Heart left ventricle (tissue), 7 donors: Measurements from ENCODE around the gene RASGEF1C.

DNA sequence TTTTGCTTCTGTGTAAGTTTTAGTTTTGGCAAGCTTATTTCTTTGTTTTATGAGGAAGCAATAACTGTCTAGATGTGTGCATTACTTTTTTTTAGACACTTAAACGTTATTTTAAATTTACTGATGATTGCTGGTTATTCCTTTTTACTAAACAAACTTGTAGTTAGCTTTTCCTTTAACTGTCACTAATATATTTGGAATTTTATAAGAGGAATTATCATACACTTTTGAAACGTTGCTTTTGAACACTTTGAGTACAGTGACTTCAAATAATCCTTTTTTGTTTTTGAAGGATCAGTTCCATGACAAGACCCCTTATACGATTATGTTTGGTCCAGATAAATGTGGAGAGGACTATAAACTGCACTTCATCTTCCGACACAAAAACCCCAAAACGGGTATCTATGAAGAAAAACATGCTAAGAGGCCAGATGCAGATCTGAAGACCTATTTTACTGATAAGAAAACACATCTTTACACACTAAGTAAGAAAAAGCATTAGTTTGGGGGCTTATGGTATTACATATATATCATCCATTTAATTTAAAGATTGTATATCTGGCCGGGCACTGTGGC lies 10.9 kb downstream of the CANX start:
- PRO-cap, 6 experiments: no peak in any of the 6 experiments
- RAMPAGE, long total RNA, 2 experiments: no peak in any of the 2 experiments
- RRBS: no CpG with 5 or more reads among the region's 6 CpGs

DNA sequence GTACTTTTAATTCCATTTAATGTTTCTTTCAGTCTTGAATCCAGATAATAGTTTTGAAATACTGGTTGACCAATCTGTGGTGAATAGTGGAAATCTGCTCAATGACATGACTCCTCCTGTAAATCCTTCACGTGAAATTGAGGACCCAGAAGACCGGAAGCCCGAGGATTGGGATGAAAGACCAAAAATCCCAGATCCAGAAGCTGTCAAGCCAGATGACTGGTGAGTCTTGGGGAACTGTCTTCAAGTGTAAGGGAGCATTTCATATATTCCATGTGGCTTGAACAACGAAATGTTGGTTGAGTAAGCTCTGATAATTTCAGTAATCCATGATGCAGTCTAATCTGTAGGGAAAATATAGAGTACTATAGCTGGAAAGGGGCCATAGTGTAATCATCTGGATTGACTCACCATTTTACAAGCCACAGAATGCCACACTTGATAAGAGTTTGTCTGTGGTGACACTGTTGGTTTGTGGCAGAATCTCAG lies 16.5 kb upstream of the MAML1 start:
- PRO-cap, 6 experiments: peak in 1 of 6 experiments; most common plus-strand start position 368 of the sequence (in 1)
- RAMPAGE, long total RNA, 2 experiments: no peak in any of the 2 experiments
- RRBS: no CpG with 5 or more reads among the region's 4 CpGs

DNA sequence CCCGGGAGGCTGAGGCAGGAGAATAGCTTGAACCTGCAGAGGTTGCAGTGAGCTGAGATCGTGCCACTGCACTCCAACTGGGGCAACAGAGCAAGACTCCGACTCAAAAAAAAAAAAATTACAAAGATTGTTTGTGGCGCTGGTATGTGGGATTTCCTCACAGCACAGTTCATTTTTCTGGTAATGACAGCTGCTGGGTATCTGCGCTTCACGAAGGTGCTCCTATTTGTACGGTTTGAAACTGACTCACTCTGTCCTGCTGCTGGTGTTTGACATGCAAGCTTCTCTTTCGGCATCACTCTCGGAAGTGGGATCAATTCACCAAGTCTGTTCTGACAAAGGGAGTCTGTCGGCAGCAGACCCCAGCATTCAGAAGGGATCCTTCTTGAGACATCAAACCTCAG lies 26.3 kb downstream of the MAML1 start:
- PRO-cap, 6 experiments: no peak in any of the 6 experiments
- RAMPAGE, long total RNA, 2 experiments: no peak in any of the 2 experiments
- RRBS: no CpG with 5 or more reads among the region's 10 CpGs

DNA sequence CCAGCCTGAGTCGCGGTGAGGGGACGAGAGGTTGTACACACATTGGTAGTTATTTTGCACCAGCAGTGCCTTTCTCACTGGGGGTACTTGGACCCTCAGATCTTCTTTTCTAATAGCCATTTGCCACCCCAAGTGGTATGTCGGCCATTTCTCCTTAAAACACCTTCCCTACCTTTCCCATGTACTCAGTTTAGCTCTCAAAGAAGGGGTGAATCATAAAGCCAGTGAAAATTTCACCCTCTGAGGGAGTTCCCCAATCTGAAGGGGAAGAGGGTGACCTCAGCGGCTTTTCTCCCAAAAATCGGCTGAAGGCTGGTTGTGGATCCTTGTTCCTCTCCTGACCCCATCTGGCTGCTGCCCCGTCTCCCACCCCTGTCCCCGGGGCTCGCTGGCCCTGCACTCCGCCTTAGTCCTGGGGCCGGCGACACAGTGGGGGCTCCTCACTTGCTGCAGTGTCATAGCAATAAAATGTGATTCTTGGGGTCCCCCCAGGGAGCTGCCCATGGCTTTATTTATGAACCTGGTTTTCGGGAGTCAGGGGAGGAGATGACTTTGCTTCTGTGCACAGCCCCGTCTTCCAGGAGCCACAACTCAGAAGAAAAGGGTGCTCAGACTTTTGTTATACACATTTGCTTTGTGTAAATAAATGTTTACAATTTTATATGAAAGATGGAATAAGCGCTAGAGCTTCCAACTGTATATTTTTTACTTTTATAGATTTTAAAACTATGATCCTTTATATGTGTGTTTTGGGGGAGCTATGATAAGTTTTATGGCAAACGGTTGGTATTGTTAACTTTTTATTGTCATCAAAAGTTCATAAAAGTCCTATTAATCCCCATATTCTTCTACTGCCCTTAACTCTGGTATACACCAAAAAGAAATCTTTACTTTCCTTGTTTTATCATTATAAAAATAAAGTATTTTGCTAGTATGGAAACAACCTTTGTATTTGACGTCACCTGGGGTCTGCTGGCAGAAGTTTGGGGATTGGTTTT lies 17.1 kb upstream of the LTC4S start:
- PRO-cap, 6 experiments: no peak in any of the 6 experiments
- RAMPAGE, long total RNA, 2 experiments: no peak in any of the 2 experiments
- RRBS: 65% methylated on average over 3 of the region's 17 CpGs

DNA sequence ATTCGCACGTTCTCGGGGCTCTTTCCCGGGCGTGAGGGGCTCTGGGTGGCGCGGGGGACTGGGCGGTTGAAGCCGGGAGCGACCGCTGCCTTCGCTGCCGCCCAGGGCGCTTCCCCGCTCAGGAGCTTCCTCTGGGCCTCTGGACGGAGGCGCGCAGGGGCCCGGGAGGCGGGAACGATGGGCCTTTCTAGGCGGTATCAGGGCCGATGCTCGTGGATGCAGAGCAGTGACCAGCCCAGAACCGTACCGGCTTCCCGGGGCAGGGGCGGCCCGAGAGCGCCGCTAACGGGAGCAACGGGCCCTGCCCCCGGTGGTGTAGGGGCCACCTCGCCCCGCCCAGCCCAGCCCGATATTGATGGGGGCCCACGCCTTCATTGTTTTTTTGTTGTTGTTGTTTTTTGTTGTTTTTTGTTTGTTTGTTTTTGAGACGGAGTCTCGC lies 600 bp upstream of the MGAT4B start:
- PRO-cap, 6 experiments: peak in 6 of 6 experiments; most common plus-strand start position 226 of the sequence (in 4); most common minus-strand start position 141 of the sequence (in 6)
- RAMPAGE, long total RNA, 2 experiments: no peak in any of the 2 experiments
- RRBS: 1% methylated on average over 31 of the region's 40 CpGs

DNA sequence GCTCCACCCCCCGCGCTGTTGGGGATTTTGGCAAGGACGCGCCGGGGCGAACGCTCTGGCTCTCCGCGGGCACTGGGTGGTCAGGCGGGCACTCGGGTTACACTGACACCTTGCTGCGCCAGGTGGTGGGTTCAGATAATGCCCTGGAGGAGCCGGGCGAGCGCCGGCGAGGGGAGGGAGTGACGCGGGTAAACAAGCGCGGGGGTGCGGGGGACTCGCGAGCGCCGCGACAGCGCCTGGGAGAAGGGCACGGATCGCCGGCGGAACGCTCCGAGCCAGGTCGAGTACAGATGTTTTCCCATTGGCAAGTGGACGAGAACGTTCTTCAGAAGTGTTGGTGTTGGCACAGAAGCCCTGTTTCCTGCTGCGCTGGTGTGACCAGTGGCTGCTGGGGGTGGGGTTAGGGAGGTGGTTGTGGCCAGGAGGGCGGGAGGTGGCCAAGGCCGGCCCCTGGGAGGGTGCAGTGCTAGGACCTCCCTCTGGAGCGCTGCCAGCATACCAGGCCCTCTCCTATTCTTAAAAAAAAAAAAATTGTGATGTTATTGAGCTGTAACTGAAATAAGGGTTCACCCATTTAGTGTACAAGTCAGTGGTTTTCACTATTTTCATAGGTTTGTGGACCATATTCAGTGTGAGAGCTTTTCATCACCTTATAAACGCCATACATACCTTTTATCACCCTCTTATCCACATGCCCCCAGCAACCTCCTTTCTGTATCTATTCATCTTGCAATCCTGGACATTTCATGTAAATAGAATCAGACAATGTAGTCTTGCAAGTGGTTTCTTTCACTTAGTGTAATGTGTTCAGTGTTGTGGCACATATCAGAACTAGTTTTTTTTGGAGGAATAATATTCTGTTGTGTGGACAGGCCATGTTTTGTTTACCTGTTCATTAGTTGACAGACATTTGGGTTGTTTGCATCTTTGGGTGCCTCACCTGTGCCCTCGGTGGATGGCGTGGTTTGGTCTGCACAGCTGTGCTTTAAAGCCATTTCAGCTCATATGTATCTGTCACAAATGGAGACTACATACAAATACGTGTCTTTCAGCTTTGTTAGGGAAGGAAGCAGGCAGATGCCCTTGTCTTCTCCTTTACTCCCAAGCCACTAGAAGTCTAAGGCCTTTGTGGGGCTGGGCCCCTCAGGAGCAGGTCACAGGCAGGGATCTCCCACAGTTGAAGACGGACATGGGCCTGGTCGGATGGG lies 1.1 kb downstream of the SQSTM1 start:
- PRO-cap, 6 experiments: peak in 6 of 6 experiments; most common plus-strand start position 195 of the sequence (in 1); most common minus-strand start position 104 of the sequence (in 4)
- RAMPAGE, long total RNA, 2 experiments: no peak in any of the 2 experiments
- RRBS: 1% methylated on average over 21 of the region's 47 CpGs

- PRO-cap, 6 experiments: no peak in any of the 6 experiments
- RAMPAGE, long total RNA, 2 experiments: no peak in any of the 2 experiments
- RRBS: no CpG with 5 or more reads among the region's 14 CpGs
Measured at GRCh38 chr5:179825557-179826283, 5.0 kb downstream of the SQSTM1 start.

DNA sequence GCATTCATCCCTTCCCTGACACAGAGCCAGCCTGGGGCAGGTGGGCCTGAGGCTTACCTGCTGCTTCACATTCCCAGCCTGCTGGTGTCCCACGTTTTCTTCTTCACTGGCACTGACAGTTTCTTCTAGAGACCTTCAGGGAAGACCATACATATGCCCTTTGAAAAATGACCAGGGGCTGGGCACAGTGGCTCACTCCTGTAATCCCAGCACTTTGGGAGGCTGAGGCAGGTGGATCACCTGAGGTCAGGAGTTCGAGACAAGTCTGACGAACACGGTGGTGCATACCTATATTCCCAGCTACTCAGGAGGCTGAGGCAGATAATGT lies 14.6 kb downstream of the MRNIP start:
- PRO-cap, 6 experiments: no peak in any of the 6 experiments
- RAMPAGE, long total RNA, 2 experiments: no peak in any of the 2 experiments
- RRBS: no CpG with 5 or more reads among the region's 4 CpGs

DNA sequence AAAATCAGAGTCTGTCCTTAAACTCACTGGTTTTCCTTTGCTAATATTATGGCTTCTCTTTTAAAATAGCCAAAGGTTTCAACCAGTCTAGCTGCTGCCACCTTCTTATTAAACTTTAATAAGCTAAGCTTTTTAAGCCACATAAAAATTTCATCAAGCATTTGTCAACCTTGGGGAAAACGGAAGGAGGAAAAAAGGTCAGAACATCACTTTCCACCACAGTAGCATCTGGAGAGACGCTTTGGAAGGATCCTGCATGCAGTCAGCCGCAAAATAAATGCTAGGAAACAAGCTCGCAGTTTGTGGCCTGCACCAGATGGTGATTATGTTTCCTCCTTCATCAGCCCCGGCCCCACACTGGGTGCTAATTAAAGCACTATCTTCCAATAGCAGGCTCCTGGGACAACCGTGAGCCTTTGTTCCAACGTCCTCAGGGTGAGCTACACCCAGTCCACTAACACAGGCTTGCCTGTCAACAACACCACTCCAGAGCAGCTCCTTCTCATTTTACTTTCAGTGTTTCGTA lies 64.1 kb downstream of the RNF130 start:
- PRO-cap, 6 experiments: no peak in any of the 6 experiments
- RAMPAGE, long total RNA, 2 experiments: no peak in any of the 2 experiments
- RRBS: no CpG with 5 or more reads among the region's 8 CpGs

GRCh38 chr5:180047754-180048434 lies 23.7 kb downstream of the RNF130 start:
- PRO-cap, 6 experiments: no peak in any of the 6 experiments
- RAMPAGE, long total RNA, 2 experiments: no peak in any of the 2 experiments
- RRBS: no CpG with 5 or more reads among the region's 11 CpGs

- PRO-cap, 6 experiments: peak in 1 of 6 experiments; most common minus-strand start chr5:180174175 (in 1)
- RAMPAGE, long total RNA, 2 experiments: no peak in any of the 2 experiments
- RRBS: no CpG with 5 or more reads among the region's 10 CpGs
Measured at GRCh38 chr5:180174065-180174426, 35.0 kb downstream of the RASGEF1C start.

GRCh38 chr5:180177214-180177933 lies 31.6 kb downstream of the RASGEF1C start:
- PRO-cap, 6 experiments: peak in 1 of 6 experiments; most common minus-strand start chr5:180177557 (in 1)
- RAMPAGE, long total RNA, 2 experiments: no peak in any of the 2 experiments
- RRBS: 5% methylated on average over 7 of the region's 17 CpGs

- PRO-cap, 6 experiments: no peak in any of the 6 experiments
- RAMPAGE, long total RNA, 2 experiments: no peak in any of the 2 experiments
- RRBS: 3% methylated on average over 34 of the region's 87 CpGs
Measured at GRCh38 chr5:180208982-180209628, at the start of gene RASGEF1C. TSS of gene RASGEF1C (minus strand) at chr5:180209211.

DNA sequence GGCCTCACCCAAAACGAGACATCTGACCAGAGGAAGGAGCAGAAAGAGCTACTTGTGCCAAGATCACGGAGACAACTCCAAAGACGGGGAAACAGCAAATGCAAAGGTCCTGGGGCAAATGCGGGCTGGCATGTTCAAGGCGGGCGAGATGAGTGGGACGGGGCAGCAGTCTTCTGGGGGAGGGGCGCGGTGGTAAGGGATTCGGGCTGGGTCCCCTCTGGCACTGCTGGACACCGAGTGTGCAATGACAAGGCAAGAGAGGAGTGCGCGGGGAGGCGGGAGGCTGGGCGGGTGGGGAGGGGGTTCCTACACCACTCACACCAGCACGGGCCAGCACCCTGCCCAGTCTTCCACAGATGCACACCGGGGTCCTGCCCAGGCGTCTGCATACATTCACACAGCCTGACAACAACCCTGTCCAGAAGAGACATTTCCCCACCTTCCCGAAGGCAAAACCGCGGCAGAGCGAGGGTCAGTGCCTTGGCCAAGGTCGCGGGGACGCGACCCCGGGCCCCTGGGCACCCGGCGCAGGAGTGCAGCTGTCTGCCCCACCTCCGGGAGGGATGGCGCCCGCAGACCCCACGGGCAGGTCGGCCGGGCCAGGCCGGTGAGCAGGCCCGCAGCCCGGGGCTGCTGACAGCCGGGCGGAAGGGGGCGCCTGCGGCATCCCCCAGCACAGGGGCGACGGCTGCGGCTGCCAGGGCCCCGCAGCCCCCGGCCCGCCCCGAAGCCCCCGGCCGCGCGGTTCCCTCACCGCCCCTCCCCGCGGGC lies 668 bp downstream of the MAPK9 start:
- PRO-cap, 6 experiments: no peak in any of the 6 experiments
- RAMPAGE, long total RNA, 2 experiments: no peak in any of the 2 experiments
- RRBS: 1% methylated on average over 22 of the region's 56 CpGs

DNA sequence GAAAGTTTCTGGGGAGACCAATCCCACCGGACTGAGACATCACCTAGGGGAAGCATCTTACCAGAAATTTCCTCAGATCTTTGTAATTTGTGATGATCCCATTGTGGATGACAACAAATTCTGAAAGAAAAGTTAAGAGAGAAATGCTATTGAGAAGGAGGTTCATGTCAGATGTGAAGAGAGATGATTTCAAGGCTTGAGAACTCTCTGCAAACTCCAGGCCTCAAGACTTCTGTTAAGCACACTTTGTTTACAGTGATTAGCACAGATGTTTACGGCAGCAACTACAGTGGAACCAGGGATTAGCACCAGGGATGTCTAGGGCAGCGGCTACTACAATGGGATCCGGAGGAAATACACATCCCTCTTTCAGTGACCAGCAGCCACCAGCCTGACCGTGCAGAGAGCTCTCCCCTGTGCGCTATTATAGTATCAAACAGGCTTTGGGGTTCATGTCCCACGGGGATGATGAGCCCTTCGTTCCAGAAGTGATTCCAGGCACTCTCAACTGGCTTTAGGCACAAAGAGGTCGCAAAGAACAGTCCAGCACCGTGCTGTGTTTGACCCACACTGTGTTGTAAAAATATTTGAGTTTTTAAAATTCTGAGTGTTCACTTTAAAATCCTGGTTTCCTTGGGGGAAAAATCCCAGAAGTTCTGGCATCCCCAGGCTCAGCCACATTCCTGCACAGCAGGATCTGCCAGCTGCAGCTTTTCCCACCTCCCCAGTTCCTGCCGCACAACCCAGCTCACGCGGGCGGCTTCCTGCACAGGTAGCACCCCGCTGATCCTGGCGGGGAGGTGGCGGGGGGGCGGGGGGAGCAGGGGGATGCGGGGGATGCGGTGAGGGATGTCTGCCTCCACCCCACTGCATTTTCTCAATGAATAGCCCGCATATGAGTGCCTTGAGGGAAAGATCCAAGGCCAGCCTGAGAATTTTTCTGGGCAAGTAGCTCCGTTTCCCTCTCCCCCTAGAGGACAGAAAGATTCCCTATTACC lies 21.4 kb downstream of the GFPT2 start:
- PRO-cap, 6 experiments: no peak in any of the 6 experiments
- RAMPAGE, long total RNA, 2 experiments: no peak in any of the 2 experiments
- RRBS: no CpG with 5 or more reads among the region's 22 CpGs

DNA sequence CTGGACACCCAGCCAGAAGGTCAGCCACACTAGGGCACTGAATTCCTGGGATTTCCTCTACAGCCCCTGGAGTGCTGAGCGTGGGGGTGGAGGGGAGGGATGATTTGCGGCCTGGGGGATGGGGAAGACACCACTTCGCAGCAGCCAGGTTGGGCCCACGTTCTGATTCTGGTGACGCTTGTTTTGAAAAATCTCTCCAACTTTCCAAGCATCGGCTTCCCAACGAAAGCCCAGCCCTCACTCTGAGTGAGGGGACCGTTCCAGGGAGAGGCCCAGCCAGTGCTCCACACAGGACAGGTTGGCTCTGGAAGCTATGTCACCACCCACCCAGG lies 5.4 kb downstream of the GFPT2 start:
- PRO-cap, 6 experiments: no peak in any of the 6 experiments
- RAMPAGE, long total RNA, 2 experiments: no peak in any of the 2 experiments
- RRBS: no CpG with 5 or more reads among the region's 8 CpGs

DNA sequence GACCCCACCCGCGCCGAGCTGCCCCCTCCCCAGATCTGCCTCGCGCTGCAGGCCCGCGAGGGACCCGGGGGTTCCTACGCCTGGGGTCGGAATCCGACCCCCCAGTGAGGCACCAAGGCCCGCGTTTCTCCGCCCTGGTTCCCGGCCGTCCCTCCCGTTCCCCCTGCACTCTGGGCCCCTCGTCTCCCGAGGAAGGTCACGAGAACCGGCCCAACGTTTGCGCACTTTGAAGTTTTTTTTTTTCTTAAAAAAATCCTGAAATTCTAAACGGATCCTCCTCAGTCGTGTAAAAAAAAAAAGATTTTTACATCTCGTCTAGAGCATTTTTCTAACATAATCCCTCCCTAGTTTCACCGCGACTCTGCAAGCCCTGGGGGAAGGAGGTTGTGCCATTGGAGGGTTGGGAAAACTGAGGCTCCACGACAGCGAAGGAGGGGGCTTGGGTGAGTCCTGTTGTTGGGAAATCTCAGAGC lies 958 bp upstream of the GFPT2 start:
- PRO-cap, 6 experiments: no peak in any of the 6 experiments
- RAMPAGE, long total RNA, 2 experiments: no peak in any of the 2 experiments
- RRBS: 4% methylated on average over 14 of the region's 30 CpGs

GRCh38 chr5:180688605-180689390 lies 39.4 kb upstream of the FLT4 start:
- PRO-cap, 6 experiments: no peak in any of the 6 experiments
- RAMPAGE, long total RNA, 2 experiments: no peak in any of the 2 experiments
- RRBS: no CpG with 5 or more reads among the region's 14 CpGs

GRCh38 chr5:180786580-180787055 lies 16.0 kb downstream of the MGAT1 start:
- PRO-cap, 6 experiments: peak in 1 of 6 experiments; most common plus-strand start chr5:180786855 (in 1); most common minus-strand start chr5:180786846 (in 1)
- RAMPAGE, long total RNA, 2 experiments: no peak in any of the 2 experiments
- RRBS: no CpG with 5 or more reads among the region's 12 CpGs

GRCh38 chr5:180798166-180798739 lies 4.4 kb downstream of the MGAT1 start:
- PRO-cap, 6 experiments: no peak in any of the 6 experiments
- RAMPAGE, long total RNA, 2 experiments: no peak in any of the 2 experiments
- RRBS: no CpG with 5 or more reads among the region's 11 CpGs